Gastrocnemius medialis (tissue), 3 donors: ENCODE results near the gene GOLPH3.

GRCh38 chr5:32174025-32174893, at the start of gene GOLPH3:
Gene GOLPH3 (minus strand): TSS chr5:32174319.
- PRO-cap, result bidirectional peak, plus-strand start at chr5:32174391, minus-strand start at chr5:32174285
- RAMPAGE, long total RNA, 3 experiments, result no peak in any of the 3 experiments

DNA sequence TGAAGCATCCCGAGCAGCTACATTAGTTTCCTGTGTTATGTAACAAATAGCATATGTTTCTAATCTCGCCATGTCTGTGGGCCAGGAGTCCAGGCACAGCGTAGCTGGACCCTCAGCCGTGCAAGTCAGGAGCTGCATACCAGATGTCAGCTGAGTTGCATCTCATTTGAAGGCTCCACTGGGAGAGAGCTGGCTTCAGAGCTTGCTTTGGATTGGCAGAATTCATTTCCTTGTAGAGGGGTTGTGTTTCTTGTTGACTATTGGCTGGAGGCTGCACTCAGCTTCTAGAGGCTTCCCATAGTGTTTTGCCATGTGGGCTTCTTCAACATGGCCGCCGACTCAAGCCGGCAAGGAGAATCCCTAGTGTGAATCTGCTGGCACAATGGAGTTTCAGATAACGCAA, 16.1 kb upstream of the GOLPH3 start:
- PRO-cap, result no peak
- RAMPAGE, long total RNA, 3 experiments, result no peak in any of the 3 experiments

DNA sequence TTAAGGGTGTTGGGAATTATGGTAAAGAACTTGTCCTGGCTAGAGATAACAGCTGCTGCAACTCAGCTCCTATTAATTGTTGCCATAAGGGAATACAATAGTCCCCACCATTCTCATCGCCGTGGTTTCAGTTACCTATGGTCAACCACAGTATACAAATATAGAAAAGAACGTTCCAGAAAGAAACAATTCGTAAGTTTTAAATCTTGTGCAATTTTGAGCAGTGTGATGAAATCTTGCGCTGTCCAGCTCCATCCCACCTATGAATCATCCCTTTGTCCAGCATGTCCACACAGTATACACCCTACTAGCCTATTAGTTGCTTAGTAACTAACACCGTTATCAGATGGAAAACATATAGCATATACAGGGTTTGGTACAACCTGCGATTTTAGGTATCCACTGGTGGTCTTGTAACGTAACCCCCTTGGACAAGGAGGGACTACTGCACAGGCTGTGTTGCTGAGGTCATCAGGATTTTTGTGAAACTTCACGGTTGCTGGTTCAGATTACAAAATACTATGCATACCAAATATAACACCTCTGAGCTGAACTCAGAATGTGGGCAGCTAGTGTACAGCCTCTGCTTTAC, 53.5 kb downstream of the ZFR start:
- PRO-cap, result no peak
- RAMPAGE, long total RNA, 3 experiments, result no peak in any of the 3 experiments

DNA sequence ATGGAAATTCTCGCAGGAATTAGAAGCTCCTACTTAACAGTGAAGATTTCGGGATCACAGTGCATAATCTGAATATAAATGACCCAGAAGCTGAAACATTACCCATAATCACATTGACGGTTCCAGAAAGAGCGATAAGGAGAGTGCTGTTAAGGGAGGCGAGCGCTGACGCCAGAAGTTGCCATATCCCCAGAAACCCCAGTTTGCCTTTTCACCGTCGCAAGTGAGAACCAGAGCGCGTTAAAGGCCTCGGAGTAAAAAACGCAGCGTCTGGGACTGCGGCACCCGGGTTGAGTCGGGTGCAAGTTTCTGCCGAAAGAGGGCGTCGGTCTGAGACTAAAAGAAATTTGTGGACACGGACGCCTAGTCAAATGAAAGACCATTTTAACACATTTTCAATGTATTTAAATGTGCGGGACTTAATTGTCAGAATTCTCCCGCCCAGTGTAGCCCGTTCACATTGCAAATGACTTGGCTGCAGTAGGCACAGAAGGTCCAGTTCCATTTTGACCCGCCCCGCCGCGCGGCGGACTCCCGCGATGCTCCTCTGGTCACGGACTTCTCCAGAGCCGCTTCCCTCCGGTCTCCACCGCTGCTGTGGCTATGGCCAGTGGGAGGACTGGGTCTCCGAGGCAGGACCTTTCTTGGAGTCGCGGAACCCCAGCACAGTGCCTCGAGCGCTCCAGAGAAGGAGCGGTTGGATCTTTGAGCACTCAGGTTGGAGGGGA, 1.4 kb upstream of the NPR3 start:
- PRO-cap, result no peak
- RAMPAGE, long total RNA, 3 experiments, result no peak in any of the 3 experiments

DNA sequence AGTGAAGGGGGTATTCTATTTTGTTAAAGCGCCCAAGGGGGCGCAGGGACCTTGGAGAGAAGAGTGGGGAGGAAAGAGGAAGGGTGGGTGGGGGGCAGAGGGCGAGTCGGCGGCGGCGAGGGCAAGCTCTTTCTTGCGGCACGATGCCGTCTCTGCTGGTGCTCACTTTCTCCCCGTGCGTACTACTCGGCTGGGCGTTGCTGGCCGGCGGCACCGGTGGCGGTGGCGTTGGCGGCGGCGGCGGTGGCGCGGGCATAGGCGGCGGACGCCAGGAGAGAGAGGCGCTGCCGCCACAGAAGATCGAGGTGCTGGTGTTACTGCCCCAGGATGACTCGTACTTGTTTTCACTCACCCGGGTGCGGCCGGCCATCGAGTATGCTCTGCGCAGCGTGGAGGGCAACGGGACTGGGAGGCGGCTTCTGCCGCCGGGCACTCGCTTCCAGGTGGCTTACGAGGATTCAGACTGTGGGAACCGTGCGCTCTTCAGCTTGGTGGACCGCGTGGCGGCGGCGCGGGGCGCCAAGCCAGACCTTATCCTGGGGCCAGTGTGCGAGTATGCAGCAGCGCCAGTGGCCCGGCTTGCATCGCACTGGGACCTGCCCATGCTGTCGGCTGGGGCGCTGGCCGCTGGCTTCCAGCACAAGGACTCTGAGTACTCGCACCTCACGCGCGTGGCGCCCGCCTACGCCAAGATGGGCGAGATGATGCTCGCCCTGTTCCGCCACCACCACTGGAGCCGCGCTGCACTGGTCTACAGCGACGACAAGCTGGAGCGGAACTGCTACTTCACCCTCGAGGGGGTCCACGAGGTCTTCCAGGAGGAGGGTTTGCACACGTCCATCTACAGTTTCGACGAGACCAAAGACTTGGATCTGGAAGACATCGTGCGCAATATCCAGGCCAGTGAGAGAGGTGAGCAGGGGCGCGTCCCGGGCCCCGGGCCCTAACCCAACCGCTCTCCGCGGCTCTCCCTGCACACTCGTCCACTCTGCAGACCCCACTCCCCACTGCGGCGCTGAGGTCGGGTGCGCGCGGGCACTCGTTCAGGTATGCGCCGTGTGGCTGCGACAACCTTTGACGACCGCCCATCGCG, 859 bp downstream of the NPR3 start:
- PRO-cap, result unidirectional peak, minus-strand start at position 607 of the sequence
- RAMPAGE, long total RNA, 3 experiments, result start-site peak on the plus strand in 1 of 3 experiments, centred at position 595 of the sequence, 6 reads per replicate

- PRO-cap, result no peak
- RAMPAGE, long total RNA, 3 experiments, result no peak in any of the 3 experiments
These were observed 5.6 kb downstream of the TARS1 start for GRCh38 chr5:33446457-33446656.

- PRO-cap, result no peak
- RAMPAGE, long total RNA, 3 experiments, result no peak in any of the 3 experiments
These were observed 9.3 kb downstream of the AMACR start for GRCh38 chr5:33998345-33999221.

GRCh38 chr5:34008608-34008984, 746 bp upstream of the AMACR start:
- PRO-cap, result no peak
- RAMPAGE, long total RNA, 3 experiments, result no peak in any of the 3 experiments

- PRO-cap, result no peak
- RAMPAGE, long total RNA, 3 experiments, result no peak in any of the 3 experiments
These were observed 149.8 kb upstream of the C1QTNF3 start for GRCh38 chr5:34192405-34193565.

GRCh38 chr5:34411767-34411966, 244.5 kb upstream of the RAI14 start:
- PRO-cap, result no peak
- RAMPAGE, long total RNA, 3 experiments, result no peak in any of the 3 experiments

DNA sequence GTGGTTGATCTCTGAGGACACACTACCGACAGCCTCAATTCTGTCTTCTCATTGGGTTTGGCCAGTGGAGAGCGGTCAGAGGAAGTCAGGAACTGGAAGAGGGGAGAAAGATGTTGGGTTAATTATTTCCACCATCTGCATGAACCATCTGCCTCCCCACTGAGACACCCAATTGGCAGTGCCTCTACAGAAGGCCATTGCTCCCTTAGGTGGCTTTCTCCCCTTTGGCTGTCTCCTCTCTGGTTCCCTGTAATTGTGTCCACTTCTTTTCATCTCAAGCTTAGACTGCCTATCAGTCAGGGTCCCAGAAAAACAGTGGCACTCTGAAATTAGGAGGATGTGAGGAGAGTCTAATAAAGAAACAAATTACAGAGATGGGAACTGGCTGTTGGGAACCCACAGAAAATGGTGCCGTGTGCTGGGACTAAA, 154.2 kb upstream of the RAI14 start:
- PRO-cap, result no peak
- RAMPAGE, long total RNA, 3 experiments, result no peak in any of the 3 experiments

- PRO-cap, result no peak
- RAMPAGE, long total RNA, 3 experiments, result no peak in any of the 3 experiments
These were observed 34.4 kb upstream of the RAI14 start for GRCh38 chr5:34621600-34622198.

- PRO-cap, result no peak
- RAMPAGE, long total RNA, 3 experiments, result no peak in any of the 3 experiments
These were observed 30.5 kb downstream of the RAI14 start for GRCh38 chr5:34686476-34687214.

GRCh38 chr5:34868893-34869706, 30.1 kb downstream of the TTC23L start:
- PRO-cap, result no peak
- RAMPAGE, long total RNA, 3 experiments, result no peak in any of the 3 experiments

- PRO-cap, result unidirectional peak, plus-strand start at chr5:34915348
- RAMPAGE, long total RNA, 3 experiments, result no peak in any of the 3 experiments
These were observed 489 bp downstream of the RAD1 start for GRCh38 chr5:34914610-34915419.

- PRO-cap, result no peak
- RAMPAGE, long total RNA, 3 experiments, result no peak in any of the 3 experiments
These were observed 58.3 kb downstream of the PRLR start for GRCh38 chr5:35171909-35172421.

GRCh38 chr5:35188243-35188655, 42.0 kb downstream of the PRLR start:
- PRO-cap, result no peak
- RAMPAGE, long total RNA, 3 experiments, result no peak in any of the 3 experiments

DNA sequence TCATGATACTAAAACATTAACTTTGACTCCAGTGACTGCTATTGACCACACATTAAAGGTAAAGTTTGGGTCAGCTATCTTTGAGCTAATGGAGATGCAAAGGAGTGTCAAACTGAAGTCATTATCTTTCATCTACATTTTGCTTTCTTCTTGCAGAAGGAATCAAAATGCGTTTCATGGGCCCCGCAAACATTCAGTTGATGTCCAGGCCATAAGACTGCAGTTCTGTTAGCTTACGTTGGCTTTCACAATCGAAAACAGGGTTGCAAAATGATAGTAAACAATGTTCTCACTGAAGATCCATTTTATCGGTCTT, 186.1 kb upstream of the PRLR start:
- PRO-cap, result no peak
- RAMPAGE, long total RNA, 3 experiments, result no peak in any of the 3 experiments

DNA sequence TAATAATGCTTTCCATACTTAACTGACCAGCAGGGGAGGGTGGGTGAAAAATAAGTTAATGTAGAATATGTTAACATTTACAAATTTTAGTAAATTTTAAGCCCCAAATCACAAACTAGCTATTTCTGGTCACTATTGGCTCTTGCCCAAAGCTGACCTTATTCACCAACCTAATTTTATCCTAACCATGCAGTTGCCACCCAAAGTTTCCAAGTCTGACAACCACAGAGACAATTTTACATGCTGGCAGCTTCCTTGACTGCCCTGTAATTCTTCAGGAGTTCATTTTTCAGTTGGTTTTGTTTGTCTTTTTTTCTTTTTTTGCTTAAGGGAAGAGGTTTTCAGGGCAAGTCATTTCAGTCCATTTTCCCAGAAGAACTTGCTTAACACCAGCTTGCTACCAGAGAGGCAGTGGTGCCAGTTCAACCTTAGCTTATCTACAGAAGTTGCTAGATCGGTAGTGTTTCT, 935 bp downstream of the SPEF2 start:
- PRO-cap, result no peak
- RAMPAGE, long total RNA, 3 experiments, result no peak in any of the 3 experiments

DNA sequence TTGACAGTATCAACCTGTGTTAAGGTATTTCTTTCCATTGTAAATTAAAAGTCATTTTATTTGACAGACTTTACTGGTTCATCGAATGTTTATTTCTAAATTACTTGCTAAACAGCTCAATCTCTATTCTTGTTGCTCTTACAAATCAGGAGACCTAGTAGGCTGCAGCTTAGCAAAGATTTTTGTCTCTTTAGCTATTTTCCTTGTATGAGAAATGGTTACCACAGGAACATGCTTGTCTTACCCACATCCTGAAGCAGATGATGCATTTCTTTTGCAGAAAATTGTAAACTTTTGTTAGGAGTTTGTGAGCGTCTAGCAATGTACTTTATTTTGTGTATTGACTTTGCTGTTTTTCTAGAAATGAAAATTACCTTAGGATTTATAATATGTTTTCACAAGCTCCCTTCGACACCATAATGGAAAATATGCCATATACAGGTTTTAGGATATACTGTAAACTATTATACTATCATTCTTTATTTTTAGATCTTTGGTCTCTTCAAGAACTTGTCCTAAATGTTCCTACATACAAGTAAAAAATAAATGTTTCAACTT, 53.9 kb downstream of the SPEF2 start:
- PRO-cap, result no peak
- RAMPAGE, long total RNA, 3 experiments, result no peak in any of the 3 experiments